Spinal cord (tissue), 3 donors: Measurements from ENCODE around the gene POLG2.

- PRO-cap = no peak
- RAMPAGE, long total RNA = no peak
These were observed 10.2 kb upstream of the STRADA start for GRCh38 chr17:63751831-63752149.

DNA sequence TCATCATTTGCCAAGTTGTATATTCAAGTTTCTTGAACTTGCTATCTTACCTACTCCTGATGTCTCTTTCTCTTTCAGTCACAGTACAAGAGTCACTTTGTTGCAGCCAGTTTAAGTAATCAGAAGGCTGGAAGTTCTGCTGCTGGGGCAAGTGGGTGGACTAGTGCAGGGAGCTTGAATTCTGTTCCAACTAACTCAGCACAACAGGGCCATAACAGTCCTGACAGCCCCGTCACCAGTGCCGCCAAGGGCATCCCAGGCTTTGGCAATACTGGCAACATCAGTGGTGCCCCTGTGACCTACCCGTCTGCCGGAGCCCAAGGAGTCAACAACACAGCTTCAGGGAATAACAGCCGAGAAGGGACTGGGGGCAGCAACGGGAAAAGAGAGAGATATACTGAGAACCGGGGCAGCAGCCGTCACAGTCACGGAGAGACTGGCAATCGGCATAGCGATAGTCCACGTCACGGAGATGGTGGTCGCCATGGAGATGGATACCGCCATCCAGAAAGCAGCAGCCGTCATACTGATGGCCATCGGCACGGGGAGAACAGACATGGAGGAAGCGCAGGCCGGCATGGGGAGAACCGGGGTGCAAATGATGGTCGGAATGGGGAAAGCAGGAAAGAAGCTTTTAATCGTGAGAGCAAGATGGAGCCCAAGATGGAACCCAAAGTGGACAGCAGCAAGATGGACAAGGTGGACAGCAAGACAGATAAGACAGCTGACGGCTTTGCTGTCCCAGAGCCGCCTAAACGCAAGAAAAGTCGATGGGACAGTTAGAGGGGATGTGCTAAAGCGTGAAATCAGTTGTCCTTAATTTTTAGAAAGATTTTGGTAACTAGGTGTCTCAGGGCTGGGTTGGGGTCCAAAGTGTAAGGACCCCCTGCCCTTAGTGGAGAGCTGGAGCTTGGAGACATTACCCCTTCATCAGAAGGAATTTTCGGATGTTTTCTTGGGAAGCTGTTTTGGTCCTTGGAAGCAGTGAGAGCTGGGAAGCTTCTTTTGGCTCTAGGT, 9.3 kb upstream of the PSMC5 start:
- PRO-cap = no peak
- RAMPAGE, long total RNA = no peak

- PRO-cap = no peak
- RAMPAGE, long total RNA = no peak
These were observed 5.3 kb upstream of the PSMC5 start for GRCh38 chr17:63821961-63822220.

- PRO-cap = no peak
- RAMPAGE, long total RNA = no peak
These were observed 400 bp upstream of the PSMC5 start for GRCh38 chr17:63826783-63827279.

- PRO-cap = no peak
- RAMPAGE, long total RNA = no peak
These were observed 4.0 kb downstream of the PRR29 start for GRCh38 chr17:64001762-64002896.

- PRO-cap = no peak
- RAMPAGE, long total RNA = no peak
These were observed 23.0 kb downstream of the ERN1 start for GRCh38 chr17:64106928-64107422.

- PRO-cap = no peak
- RAMPAGE, long total RNA = no peak
These were observed 15.2 kb upstream of the ERN1 start for GRCh38 chr17:64144950-64145639.

DNA sequence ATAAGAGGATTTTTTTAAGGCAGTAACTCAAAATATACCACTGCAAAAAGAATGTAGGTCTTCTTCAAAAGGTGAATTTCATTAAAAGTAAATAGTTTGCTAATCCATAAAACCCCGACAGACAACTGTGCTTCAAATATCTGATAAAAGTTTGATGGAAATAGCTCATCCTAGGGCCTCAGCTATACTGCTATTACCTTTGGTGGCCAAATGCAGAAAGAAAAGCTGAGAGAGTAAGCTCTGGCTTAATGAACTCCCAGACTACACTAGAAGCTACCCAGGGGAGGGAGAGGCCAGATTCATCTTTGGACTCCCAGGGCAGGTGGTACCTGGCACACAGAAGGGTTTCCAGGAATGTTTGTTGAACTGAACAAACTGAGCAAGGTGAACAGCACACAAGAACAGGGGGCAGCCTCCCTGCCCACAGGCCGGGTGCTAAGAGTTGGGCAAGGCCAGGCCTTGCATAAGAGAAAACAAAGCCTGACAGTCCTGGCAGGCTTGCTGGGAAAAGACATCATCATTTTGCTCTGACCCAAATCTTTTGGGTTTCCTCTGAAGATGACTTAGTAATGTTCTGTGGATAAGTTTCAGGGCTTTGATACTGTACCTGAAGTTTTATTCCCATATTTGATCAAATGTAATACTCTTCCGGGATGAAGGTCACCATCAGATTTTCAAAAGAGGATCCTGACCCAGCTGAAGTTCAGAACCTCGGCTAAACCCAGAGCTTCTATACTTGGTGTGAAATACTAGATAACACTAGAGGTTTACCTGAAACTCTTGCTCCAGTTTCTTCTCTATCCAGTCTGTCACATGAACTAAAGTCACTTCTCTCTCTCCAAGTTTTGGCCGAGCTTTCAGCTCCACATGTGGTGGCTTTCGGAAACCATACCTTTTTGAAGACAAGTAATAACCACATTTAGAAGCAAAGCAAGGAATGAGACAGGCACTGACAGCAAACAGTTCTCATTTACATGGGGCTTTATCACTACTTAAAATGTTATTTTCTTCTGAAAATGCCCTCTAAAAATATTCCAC, 20.4 kb upstream of the ERN1 start:
- PRO-cap = no peak
- RAMPAGE, long total RNA = no peak

GRCh38 chr17:64155776-64156653, 26.1 kb upstream of the ERN1 start:
- PRO-cap = no peak
- RAMPAGE, long total RNA = no peak

DNA sequence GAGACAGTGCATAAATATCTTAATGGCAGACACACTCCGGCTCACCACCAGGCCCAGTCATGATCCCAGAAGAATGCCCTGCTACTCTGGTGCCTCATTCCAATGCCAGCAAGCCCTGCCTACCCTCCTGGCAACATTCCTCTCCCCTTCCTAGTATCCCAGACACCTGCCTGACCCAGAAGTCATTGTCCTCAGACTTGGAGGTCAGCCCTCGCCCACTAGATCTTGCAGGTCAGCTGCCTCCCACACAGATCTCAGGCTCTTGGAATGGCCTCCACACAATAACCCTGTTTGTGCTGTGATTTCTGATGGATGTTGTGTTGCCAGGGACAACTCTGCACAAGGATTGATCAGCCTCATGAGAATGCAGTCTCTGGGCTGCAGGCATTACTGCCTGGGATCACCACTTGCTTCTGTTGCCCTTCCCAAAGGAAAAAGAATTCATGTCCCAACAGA, 1.9 kb upstream of the TEX2 start:
- PRO-cap = no peak
- RAMPAGE, long total RNA = no peak

GRCh38 chr17:64277801-64278280, 14.8 kb upstream of the TEX2 start:
- PRO-cap = no peak
- RAMPAGE, long total RNA = no peak

- PRO-cap = no peak
- RAMPAGE, long total RNA = no peak
These were observed 57.4 kb upstream of the TEX2 start for GRCh38 chr17:64320161-64321126.

DNA sequence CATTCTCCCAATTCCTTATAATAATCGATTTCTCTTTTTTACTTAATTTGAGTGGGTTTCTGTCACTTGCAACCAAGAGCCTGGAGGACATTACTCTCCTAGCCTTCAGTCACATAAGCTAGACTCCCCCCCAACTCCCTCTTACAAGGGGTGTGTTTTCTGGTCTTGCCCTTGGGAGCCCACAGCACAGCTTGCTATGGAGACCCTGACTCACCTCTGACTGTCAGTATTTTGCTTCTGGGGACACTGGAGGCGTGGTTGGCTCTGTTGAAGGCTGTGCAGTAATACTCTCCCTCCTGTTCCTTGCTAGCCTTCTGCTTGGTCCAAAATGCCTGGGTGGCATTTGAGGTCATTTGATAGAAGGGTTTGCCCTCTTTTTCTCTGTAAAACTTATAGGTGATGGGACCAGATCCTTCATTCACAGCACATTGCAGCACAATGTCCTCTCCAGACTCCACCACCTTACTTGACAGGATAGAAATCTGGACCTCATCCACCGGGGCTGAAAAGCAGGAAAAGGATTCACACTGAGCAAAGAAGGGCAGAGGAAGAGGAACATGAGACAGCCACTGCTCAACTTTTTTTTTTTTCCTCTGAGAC, 34.7 kb downstream of the PECAM1 start:
- PRO-cap = no peak
- RAMPAGE, long total RNA = no peak

DNA sequence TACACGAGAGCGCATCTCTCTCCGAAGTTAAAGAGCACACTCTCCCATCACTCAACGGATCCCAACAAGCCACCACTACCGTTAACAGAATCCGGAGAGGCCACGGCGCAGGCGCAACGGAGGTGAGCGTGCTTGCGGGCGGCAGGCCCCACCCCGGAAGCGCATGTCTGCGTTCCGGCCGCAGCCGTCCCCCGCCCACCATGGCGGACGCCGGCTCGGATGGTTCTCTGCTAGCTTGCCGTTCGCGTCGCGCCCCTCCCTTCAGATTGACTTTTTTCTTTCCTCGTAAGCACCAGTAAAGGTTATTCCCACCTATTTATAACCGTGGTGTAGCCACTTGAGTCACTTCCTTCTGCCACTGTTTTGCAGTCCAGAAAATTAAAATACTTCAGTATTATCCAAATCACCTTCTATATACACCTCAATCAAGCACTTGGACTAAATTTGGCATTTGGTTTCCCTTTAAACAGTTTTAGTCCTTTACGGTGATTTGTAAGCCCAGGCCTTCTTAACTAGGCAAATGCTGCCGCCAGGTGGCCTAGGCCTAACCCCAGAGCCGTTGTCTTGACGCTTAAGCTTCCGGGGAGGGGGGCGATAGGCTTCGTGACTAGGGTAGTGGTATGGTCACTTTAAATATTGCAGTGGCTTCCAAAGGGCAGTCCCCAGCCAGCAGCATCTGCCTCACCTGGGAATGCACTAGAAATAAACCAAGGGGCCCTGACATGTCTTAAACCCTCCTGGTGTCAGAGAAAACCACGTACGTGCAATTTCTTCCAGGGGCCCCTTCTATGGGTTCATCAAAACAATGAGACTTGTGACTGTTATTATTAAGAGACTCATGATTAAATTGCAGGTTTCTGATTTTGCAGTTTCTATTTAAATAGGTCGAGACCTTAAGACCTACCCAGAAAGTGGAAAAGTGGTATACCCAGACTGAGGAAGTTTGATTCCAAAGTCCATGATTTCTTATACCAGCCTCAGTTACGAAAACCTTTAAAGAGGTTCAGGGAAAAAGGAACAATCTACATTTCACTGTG, at the start of gene POLG2:
Gene POLG2 (minus strand): TSS at position 101 of the 1,037 bp plus-strand sequence.
- PRO-cap = no peak
- RAMPAGE, long total RNA = no peak

- PRO-cap = no peak
- RAMPAGE, long total RNA = no peak
These were observed 25.1 kb downstream of the CEP95 start for GRCh38 chr17:64531721-64532340.

DNA sequence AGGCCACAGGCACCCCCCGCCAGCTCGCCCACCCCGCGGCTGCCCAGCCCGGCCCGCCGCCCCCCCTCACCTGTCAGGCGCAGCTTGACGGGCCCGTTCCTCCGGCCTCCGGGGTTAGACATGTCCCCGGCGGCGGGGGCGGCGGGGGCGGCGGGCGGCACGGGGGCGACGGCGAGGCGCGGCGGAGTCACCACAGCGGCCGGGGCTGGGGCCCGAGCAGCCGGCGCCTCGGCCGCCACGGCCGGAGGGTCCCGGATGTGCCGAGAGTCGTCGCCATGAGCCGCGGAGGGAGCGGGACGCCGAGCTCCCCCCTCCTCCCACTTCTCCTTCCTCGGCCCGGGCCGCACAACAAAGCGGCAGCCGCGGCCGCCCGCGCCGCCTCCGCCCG, 354 bp downstream of the SMURF2 start:
- PRO-cap = no peak
- RAMPAGE, long total RNA = no peak

GRCh38 chr17:64781228-64782210, 119.4 kb upstream of the SMURF2 start:
- PRO-cap = no peak
- RAMPAGE, long total RNA = no peak

DNA sequence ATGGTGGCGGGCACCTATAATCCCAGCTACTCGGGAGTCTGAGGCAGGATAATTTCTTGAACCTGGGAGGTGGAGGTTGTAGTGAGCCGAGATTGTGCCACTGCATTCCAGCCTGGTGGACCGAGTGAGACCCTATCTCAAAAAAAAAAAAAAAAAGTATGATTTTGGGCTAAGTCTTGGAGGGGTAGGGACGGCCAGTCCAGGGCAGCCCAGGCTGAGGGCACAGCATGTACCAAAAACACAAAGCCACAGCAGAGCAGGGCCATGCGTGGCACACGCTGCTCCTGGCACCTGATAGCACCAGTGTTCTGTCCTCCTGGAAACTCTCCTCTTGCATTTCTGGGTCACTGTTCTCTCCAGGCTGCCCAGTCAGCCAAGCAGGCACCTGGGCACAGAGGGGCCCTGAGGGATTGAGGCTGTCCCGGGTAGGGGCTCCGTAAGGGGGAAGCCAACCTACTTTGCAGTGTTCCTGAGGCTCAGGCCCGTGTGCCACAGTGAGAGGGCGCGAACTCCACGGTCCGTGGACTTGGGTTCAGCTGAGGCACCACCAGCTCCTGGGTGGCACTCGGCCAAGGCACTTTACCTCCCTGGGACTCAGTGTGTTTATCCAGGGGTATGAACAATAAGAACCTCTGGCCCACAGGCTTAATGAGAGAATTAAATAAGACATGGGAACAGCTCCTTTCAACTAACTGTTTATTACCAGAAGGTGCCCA, 68.0 kb downstream of the GNA13 start:
- PRO-cap = no peak
- RAMPAGE, long total RNA = no peak

- PRO-cap = no peak
- RAMPAGE, long total RNA = no peak
These were observed 156.7 kb downstream of the RGS9 start for GRCh38 chr17:65293796-65294395.

GRCh38 chr17:65370446-65371096, 190.9 kb downstream of the AXIN2 start:
- PRO-cap = no peak
- RAMPAGE, long total RNA = no peak